ENCODE data around the genes SACS, CENPJ, WASF3 and GPR12.

DNA sequence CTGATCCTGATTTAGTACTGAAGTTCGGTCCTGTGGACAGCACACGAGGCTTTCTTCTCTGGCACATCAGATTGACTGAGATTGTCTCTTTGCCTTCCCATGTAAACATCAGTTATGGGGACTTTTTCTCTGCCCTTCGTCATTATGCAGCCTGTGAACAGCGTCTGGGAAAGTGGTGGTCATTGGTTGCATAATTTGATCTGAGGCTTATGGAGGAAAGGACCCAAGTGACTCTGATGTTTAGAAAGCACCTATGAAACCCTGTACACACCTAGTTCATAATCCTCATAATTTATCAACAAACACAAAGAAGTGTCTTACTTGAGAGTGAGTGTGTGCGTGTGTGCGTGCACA, 264.5 kb upstream of the SGCG start:
- RRBS: no CpG with 5 or more reads among the region's 6 CpGs

DNA sequence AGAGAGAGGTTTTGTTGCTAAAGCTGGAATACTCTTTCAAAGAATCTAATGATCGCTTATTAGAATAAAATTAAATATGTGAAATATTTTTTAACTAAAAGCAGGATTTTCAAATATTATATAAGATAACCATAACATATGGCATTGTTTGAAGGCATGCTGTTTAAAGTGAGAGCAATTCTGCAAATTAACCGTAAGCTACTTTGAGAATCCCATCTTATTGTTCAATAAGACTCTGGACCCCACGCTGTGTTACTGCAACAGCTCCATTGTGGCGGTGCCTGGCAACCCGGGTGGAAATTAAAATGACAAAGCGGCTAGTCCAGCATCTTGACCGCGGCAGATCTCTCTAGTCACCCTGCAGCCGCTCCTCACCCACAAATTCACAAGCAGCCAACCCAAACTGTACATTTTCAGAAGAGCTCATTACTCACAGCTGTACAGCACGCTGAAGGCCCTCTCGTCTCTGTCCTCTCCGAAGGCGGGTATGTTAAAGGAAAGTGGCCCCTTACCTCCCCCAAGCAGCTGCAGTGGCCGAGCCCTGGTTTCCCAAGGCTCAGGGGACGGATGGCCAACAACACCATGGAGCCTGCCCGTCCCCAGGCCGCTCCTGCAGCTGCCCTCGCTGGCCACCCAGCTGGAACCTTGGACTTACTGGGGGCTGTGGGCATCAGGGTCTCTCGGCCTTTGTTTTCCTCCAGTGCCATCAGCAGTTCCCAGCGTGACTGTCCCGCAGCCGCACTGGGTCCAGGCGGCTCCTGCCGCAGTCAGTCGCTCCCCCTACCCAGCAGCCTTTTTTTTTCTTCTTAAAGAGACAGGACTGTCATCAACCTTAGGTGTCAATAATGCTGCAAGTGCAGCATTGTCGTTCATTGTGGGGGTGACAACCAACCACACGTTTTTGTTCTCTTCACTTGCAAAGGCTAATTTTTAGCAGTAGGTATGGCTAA, at the start of gene SACS:
Gene SACS (minus strand): TSS at position 743 of the 950 bp plus-strand sequence.
- RRBS: no CpG with 5 or more reads among the region's 27 CpGs

DNA sequence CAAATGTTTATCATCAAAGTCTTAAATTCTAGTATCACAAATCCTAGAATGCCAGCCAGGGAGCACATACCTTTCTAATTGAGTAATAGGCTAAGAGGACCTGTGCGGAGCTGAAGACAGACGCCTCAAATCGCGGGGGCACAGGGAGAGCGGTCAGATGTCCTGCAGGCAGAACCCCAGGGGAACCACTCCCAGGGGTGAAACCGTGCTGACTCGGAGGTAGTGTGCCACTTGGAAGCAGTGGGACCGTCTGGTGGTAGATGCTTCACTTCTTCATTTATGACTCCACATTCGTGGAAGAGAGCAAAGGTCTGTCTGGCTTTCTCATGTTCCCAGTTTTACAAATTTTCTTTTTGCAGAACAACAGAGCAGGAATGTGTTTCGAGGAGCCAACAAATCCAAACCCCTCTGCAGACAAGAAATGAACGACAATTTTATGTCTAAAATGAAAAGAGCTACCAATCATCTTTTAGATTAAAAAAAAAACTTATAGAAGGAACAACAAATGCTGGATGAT, 65.0 kb upstream of the TNFRSF19 start:
- RRBS: no CpG with 5 or more reads among the region's 11 CpGs

GRCh38 chr13:23558713-23559646, 11.2 kb upstream of the TNFRSF19 start:
- RRBS: no CpG with 5 or more reads among the region's 15 CpGs

GRCh38 chr13:23618269-23618718, 48.1 kb downstream of the TNFRSF19 start:
- RRBS: no CpG with 5 or more reads among the region's 6 CpGs

DNA sequence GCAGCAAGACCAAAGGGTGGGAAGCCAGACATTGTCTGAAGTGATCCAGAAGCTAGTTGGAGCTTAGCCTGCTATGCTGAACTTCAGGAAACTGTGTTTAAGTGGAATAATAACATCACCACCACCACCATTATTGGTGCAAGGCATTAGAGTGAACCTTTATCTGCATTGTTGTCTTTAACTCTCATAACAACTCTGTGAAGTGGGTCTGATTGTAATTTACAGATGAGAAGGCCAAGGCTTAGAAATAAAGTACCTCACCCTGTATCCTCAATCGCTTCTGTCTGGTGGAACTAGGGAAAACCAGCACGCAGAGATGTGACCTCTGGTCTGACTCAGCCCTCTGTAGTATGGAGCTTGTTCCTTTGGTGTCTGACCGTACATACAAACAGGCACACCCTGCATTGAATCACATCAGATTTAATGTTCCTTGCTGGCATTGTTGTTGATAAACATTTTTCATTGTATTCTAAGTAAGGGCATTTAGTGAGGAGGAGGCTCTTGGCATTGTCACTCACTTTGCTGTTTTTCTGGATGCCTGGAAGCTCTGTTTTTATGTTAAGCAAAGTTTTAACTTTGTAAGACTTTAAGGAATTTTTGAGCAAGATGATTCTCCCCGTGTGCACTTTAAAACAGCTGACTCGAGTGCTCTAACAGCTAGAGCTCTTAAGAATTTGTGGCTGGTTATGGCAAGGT, 89.1 kb upstream of the SPATA13 start:
- RRBS: no CpG with 5 or more reads among the region's 5 CpGs

- RRBS: no CpG with 5 or more reads among the region's 14 CpGs
Measured at GRCh38 chr13:24159744-24160421, 637 bp upstream of the SPATA13 start.

- RRBS: no CpG with 5 or more reads among the region's 19 CpGs
Measured at GRCh38 chr13:24164310-24165483, 4.2 kb downstream of the SPATA13 start.

- RRBS: no CpG with 5 or more reads among the region's 8 CpGs
Measured at GRCh38 chr13:24185457-24186285, 25.2 kb downstream of the SPATA13 start.

- RRBS: no CpG with 5 or more reads among the region's 4 CpGs
Measured at GRCh38 chr13:24256527-24256776, 52.9 kb upstream of the C1QTNF9 start.

DNA sequence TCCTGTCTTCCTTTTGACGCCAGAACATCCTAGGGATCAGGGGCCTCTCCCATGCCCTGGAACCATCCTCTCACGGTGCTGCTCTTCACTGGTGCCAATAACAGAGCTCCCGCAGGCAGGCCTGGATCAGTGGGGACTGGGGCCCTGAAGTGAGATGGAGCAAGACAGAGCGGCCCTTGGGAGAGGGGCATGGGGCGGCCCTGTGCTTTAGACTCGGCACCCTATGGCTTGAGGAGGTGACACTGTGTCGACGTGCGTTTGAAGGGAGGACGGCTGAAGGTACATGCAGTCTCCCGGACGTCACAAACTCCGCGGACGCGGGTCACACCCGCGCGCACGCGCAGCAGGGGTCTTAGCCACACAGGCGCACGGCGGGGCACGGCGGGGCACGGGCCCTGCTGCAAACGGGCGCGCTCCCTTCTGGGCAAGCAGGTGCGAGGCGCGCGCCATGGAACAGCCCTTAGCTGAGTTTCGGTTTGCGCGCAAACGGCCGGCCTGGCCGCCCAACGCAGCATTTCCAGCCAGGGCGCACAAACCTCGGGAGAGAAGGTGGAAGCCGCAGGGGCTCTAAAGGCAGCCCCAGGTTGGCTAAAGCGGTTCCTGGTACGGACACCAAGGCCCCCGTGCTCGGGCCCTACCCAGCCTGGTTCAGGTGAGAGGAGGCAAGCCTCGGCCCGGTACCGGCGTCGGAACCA, 16.5 kb upstream of the RNF17 start:
- RRBS: 100% methylated on average over 3 of the region's 53 CpGs

GRCh38 chr13:24922149-24923256, at the start of gene CENPJ:
TSS of gene CENPJ (minus strand) at chr13:24922861.
- RRBS: under 1% methylated on average over 32 of the region's 87 CpGs

DNA sequence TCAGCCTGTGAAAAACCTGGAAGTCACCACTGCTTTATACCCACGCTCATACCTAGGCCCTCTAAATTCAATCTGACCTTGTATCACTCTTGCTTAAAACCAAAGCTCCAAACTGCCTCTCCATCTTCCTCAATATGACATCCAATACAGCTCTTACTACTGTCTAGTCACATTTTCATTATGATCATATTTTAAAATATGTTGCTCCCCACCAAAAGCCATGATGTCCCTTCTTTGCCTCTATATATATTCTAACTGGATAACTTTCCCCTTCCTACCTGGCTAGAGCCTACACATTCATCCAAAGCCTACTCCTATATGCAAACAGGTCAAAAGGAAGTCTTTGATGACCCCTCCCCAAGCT, 53.8 kb downstream of the MTMR6 start:
- RRBS: no CpG with 5 or more reads among the region's 1 CpG

- RRBS: no CpG with 5 or more reads among the region's 31 CpGs
Measured at GRCh38 chr13:25300770-25301208, 636 bp upstream of the NUP58 start.

GRCh38 chr13:25888049-25888756, 163.6 kb downstream of the SHISA2 start:
- RRBS: no CpG with 5 or more reads among the region's 8 CpGs

DNA sequence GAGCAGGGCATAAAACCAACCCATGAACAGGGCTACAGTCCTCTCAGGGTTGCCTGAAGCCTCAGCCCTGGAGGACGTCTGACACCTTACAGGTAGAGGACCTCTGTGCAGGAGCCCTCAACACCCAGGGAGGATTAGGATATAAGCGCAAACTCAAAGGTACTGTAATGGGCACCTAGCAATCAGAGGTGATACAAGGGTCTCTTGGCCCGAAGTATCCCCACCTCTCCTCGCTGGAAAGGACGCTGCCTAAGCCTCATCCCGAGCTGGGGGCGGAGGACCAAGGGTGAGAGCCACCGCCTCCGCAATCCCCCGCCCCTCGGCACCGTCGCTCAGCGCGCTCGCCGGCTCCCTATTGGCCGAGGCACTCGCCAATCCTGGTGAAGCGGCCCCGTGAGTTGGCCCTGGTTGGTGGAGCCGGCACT, 270 bp upstream of the WASF3 start:
- RRBS: under 1% methylated on average over 6 of the region's 22 CpGs

DNA sequence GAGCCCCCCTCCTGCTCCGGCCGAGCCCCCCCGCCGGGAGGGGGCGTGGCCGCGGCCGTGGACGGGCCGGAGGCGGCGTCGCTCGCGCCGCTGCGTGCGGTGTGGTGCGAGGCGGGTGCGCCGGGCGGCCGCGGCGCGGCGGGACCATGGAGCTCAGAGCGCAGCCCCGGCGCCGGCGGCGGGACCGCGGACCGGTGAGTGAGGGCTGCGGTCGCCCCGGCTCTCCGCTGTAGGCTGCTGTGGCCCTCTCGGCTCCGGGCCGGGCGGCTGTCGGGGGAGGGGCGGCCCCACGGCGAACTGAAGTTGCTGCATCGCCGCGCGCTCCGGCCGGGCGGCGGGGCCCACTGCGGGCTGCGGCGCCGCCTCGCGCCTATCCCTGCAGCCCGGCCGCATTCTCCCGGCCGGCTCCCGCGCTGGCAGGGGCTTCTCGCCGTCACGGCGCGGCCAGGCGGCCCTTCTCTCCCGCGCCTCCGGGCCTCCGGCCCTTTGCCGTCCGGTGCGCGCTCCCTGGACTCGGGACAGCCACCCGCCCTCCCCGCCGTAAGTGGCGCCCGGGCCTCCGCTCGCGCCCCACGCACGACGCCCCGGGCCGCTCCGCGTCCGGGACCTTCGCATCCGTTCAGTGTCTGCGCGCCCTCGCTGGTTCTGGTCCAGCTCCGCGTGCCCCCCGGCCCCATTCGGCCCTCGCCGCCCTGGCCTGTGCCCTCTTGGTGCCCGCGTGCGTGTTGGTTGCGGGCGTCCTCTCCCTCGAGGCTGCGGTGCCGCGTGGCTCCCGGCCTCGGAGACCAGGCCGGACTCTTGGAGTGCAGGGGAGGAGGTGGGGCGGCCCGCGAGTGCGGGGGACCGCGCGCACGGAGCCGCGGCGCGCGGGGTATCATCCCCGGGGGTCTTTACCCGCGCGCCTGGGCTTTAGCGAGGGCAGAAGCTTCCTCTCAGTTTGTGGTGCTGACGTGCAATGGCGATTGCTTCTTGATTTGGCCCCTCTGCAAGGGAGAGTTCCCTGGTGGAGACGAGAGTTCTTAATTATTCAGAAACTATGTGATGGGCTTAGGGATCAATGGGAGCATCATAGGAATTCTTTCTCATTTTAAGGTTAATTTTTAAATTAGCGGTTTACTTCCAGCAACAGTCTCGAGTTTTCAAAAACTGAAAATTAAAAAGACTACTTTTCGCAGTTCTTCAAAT, at the start of gene WASF3:
Gene WASF3 (plus strand): TSS at position 58 of the 1,185 bp plus-strand sequence.
- RRBS: 25% methylated on average over 62 of the region's 147 CpGs

GRCh38 chr13:26590944-26591514, 33.5 kb downstream of the WASF3 start:
- RRBS: no CpG with 5 or more reads among the region's 5 CpGs

GRCh38 chr13:26760564-26761365, at the start of gene GPR12:
TSS of gene GPR12 (minus strand) at chr13:26760786.
- RRBS: 96% methylated on average over 6 of the region's 82 CpGs

DNA sequence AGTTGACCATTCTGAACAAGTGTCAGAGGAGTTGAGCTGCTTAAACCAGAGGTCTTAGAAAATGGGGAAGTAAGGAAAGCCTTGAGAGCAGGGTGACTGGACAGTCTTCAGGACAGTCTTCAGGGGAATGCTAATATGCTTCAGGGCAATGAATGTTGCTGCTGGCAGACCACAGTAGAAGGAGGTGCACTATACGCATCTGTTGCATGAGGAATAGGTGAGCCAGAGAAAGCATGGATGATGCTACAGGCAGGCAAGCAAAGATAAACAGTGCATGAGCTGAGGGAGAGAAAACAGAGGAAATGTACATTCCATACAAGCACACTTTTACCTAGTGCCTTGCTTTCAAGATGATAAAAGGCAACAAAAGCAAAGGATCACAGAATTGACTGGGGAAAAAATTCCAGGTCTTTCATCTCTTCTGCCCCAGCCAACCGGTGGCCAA, 196.7 kb upstream of the GPR12 start:
- RRBS: no CpG with 5 or more reads among the region's 2 CpGs